Myometrial cell (primary cell): ENCODE measurements around a stretch of chr10.

DNA sequence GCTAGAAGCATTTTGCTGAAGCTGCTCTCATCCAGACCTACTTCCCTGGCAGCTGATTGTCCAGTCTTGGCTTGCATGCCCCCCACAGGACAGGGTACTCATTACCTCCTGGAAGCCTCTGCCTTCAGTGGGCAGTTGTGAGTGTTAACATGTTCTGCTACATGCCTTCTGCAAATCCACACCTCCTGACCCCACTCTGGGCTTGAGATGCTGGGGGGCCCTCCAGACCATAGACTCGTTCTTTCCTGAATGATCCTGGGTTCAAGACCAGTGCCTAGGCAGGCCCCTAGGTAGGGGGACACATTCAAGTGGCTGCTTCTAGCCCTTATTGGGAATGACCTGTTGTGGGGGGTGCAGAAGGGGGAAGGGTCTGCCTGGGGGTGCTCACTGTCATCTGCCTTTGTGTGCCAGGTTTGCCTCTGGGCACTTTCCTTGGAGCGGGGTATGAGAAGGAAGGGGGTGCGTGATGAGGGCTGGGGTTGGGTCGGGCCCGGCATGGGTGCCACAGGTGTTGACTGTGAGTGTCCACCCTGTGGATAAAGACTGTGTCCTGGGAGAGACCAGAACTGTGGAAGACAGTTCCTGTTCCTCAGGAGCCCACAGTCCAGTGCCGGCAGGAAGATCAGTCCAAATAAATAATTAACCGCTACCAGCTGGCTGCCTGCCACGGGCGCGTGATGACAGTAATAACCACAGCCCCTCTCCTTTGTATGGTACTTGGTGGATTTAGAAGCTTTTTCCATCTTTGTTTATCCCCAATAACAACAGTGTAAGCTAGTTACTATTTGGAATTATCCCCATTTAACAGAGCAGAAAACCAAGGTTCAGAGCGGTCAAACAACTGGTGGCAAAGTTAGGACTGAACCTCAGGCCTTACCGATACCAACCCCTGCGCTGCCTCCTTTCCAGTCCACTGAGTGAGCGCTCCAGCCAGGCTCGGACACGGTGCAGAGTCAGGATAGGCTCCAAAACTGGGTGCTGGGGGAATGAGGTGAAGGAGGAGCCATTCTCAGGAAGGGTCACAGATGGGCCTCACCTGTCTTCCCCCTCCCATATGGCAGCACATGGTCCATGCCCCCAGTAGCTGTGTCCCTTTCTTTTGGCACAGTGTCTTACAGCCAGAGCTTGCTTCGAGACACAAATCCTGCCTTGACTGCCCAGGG lies 5.0 kb downstream of the ZMIZ1 start:
- RAMPAGE, long total RNA, result no peak

DNA sequence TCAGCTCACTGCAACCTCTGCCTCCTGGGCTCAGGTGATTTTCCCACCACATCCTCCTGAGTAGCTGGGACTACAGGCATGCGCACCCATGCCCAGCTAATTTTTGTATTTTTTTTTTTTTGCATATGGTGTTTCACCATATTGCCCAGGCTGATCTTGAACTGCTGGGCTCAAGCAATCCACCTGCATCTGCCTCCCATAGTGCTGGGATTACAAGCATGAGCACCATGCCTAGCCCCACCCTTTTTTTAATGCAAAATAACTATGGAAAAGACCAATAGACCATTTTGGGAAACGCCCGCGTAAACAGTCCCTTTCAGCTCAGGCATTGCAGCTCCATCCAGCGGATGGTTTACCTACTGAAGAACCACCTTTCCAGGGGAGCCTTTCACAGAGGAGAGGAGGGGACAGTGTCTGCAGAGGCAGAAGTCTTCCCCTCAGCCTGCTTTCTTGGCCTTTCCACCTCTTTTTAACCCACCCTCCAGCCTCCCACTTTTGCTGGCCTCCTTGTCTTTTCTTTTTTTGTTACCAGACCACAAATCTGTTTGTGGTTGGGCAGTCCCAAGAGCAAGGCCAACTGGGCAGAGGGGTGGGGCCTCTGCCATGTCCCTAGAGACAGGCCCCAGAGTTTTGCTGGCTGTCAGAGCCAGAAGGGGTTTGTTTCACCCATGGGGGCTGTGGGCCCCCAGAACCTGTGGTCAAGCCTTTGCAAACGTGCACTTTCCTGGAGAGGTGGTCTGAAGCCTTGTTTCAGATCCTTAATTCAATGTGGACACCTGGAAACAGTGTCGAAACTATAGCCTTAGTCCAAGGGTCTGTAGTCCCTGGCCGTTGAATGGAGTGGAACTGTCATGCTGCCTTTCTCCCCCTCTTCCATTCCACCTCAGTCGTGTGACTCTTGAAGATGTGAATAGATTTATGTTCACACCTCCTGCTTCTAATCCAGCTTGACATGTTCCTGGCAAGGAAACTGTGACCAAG lies 10.1 kb downstream of the ZMIZ1 start:
- RAMPAGE, long total RNA, result no peak

DNA sequence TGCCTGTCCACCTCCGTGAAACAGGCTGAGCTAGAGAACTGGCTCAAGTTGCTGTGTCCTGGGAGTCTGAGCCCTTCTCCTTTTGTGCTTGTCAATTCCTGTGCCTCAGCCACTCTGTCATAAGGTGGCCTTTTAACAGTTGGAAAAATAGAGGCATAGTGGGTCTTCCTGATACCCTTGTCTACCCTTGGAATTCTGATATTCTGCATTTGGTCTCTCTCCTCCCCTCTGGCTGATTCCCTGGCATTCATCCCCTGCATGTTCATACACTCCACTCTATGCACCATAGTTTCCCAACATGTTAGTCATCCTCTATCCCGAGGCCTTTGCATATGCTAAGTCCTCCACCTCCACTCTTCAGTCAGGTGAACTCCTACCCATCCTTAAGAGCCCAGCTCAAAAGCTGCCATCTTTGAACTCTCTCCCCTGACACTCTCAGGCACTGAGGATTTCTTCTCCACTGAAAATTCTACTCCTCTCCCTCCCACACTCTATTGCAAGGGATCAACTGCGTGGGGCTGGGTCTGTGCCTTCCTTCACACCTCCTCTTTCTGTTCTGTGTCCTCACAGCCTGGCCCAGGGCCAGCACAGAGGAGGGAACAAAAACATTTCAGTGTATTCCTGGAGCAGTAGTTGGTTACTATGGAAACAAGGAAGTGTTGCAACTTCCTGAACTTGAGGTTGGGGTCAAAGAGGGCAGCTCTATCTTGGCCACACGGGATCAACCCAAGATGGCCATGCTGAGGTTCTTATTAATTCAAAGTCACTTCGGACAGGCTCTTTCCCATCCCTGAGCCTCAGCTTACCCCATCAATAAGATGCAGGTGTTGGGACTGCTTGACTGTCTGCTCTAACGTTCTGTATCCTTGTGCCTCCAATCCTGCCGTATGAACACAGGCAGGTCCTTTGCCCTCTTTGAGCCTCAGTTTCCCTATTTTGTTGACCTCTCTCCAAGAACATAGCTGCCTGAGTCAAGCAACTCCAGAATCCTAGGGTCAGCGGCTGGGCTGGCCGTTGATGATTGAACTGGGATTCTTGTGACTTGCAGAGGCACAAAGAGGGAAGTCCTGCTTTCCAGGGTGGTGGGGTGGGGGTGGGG lies 15.4 kb downstream of the ZMIZ1 start:
- RAMPAGE, long total RNA, result no peak

DNA sequence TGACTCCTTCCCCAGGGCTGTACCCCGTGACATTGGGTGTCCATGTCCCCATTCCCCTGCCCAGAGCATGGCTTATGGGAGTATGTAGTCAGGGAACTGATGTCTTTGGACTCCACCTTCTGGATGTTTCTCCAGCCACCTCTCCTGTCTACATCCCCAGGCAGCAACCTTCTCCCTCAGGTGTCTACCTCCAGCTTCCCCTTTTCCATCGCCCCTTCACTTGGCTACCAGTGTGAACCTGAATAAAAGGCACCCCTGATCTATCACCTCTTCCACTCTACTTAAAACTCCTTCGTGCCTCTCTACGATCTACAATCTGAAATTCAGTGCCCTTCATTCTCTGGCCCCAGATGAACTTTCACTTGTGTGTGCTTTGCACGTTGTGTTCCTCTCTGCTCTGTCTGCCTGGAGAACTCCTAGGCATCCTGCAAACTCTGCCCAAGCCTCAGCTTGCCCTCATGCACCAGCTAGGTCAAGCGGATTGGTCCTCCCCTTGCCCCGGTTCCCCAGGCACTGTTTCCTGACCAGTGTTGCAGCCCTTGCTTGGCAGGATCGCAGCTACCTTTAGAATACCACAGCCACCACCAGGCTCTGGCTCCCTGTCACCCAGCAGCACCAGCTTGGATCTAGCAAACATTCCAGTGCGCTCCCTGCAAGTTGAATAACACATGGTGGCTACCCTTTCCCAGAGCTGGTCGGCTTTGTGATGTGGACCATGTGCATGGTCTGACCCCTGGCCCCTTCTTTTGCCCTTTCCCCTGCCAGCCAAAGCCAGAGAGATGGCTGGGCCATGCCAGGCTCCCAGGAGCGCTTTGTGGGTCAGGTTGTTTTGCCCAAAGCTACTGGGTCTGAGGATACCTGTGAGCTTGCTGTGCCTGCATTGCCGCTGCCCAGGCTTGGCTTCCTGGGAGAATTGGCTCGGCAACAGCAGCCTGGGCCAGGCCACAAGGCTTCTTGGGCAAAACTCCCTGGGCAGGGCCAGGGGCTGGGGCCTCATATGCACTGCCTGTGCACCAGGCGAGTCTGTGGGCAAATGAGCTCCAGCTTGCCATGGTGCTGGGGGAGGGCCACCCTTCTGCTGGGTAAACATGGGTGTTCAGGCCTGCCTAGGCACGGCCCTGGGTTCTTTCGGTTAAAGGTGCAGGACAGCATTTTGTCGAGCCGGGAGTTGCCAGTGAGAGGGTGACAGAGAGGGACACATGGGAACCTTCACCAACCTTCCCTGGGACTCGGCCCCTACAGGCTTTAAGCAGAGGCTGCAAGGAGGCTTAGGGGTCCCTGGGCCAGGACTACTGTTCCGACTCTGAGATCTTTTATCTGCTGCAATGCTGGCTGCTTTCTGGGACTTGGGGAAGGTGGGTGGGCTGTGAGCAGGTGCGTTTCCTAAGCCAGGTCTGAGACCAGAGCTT lies 19.1 kb downstream of the ZMIZ1 start:
- RAMPAGE, long total RNA, result no peak

DNA sequence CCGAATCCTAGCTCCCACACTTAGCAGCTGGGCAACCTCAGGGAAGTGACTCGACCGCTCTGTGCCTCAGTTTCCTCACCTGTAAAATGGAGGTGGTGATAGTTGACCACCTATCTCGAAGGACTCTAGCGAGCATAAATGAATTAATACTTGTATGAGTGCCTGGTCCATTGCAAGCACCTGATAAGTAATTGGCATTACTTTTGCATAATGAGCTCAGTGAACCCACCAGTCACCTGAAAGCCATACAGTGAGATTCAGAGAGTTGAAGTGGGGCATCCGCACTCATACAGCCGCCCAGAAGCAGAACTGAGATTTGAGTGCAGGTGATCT lies 29.6 kb downstream of the ZMIZ1 start:
- RAMPAGE, long total RNA, result no peak

DNA sequence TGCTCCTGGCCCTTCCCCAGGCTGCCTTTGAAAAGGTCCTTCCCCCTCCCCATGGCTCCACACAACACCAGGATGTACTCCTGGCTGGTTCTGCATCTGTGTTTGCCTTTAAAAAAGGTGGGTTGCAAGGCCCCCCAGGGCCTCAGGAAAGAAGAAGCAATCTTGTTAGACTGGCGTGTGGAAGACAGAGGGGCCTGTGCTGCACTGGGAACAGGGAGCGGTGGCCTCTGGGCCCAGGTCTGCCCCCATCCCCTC lies 30.5 kb downstream of the ZMIZ1 start:
- RAMPAGE, long total RNA, result no peak

GRCh38 chr10:79111482-79112220 lies 42.9 kb downstream of the ZMIZ1 start:
- RAMPAGE, long total RNA, result no peak

- RAMPAGE, long total RNA, result no peak
Observed at GRCh38 chr10:79141519-79142745, 73.2 kb downstream of the ZMIZ1 start.

DNA sequence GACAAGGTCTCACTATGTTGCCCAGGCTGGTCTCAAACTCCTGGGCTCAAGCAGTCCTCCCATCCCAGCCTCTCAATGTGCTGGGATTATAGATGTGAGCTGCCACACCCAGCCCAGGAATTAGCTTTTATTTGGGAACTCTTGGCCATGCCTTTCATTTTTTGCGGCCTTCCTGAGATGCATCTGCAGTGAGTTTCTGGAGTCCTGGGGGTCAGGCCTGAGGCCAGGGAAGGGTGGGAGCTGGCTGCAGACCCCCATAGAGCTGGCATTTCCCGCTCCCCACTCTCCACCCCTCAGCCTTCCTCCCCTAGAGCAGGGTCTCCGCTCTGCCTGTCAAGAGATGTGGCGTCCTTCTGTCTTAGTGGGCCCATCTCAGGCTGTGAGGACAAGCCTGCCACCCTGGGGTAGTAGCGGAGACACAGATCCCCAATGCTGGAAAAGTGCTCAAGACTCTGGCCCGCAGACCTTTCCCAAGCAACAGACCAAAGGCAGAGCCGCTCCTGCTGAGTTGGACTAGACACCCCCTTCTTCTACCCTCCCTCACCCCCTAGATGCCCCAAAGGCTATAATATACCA lies 77.2 kb downstream of the ZMIZ1 start:
- RAMPAGE, long total RNA, result no peak

- RAMPAGE, long total RNA, result no peak
Observed at GRCh38 chr10:79149274-79149539, 80.4 kb downstream of the ZMIZ1 start.

DNA sequence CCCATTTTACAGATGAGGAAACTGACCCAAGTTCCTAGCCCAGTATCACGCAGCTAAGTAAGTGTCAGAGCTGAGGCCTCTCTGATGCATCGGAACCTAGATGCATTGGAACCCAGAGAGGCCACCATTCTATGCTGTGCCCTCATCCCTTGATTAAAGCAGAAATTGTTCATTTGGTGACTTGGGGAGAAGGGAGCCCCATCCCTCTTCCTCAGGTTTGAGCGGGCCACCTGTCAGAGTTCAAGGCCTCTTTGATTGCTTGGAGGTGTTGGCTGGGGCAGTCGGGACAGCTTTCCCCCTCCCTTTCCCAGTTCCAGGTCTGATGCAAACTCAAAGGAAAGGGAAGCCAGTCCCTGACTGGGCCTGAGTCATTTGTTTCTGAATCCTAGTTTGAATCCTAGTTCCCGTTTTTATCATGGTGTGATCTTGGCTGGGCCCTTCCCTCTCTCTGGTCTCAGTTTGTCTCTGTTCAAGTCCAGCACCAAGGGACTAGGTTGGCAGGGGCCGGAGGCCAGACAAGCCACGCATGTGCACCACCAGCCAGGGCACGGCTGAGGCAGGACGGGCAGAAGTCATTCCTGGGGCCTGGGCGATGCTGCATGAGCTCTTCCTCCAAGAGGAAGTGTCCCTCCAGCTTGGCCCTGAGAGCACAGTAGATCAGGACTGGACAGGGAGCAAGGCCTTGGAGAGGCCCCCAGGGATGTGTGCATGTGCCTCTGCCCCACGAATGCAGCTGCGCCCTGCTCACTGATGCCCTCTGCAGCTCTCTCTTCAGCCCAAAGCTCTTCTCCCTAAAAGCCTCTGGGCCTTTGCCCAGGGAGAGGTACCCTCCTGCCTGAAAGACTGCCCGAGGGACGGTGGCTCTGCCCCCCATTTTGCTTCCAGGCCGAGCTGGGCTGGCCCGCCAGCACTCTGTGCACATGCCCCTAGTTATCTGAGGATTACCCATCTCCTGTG lies 86.5 kb downstream of the ZMIZ1 start:
- RAMPAGE, long total RNA, result no peak

GRCh38 chr10:79182428-79183376 lies 113.9 kb downstream of the ZMIZ1 start:
- RAMPAGE, long total RNA, result no peak

DNA sequence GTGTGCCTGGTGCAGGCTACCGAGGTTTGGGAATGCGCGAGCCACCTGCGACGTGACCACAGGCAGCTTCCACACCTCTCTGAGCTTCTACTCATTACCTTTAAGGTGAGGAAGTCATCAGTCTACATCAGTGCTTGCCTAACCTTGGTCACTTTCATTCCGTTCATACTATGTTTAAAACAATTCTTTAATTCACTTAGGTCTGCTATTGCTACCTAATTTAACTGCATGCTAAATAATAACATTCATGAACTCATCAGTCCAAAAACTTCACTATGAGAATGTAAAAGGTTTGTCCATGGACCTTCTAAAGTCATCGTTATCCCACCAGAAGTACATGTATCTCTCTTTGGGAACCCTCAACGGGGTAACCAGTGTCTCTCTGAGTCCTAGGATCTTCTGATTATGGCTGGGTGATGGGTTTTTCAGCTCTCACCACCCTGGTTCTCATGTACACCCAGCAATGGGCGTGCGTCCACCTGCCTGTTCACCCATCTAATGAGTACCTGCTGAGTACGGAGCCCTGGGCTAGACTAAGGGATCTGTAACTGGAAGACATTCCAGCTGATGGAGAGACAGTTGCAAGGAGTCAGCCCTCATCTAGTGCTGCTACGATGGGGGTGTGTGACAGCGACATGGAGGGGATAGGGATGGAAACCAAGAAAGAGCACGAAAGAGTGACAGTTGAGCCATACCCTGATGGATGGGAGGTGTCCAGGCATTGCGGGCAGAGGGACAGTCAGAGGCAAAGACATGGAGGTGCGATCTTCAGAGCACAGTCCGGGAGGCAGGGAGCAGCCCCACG lies 124.5 kb downstream of the ZMIZ1 start:
- RAMPAGE, long total RNA, result no peak

GRCh38 chr10:79226058-79227023 lies 120.9 kb upstream of the PPIF start:
- RAMPAGE, long total RNA, result no peak

DNA sequence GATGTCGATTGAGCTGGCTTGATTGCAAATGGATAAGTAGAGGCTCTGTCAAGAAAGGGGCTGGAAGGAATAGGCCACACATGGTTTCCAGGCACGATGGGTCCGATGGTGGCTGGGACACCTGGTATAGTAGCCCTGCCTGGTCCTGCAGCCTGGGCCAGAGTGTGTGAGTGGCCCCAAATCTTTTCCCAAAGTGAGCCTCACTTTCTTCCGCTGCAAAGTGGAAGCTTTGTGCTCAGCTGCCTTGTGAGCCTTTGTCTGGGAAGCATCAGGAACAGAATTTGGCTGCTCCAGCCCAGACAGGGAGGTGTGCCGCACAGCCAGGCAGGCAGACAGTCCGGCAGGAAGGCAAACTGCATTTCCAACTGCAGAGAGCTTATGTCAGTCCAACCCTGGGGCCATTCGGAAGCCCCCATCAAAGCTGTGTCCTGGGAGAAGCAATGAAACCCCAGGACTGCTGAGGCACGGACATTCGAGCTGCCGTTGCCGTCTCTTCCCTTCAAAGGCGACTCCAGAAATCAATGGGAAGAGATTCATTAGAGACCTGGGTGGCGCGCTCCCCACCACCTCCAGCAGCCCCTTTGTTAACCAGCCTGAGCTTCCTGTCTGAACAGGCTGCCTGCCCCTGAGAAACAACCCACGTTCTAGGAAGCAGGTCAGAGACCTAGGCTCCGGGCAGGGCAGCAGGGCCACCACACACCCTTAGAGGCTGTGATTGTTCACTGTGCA lies 111.1 kb upstream of the PPIF start:
- RAMPAGE, long total RNA, result no peak

GRCh38 chr10:79248444-79248816 lies 98.8 kb upstream of the PPIF start:
- RAMPAGE, long total RNA, result no peak

DNA sequence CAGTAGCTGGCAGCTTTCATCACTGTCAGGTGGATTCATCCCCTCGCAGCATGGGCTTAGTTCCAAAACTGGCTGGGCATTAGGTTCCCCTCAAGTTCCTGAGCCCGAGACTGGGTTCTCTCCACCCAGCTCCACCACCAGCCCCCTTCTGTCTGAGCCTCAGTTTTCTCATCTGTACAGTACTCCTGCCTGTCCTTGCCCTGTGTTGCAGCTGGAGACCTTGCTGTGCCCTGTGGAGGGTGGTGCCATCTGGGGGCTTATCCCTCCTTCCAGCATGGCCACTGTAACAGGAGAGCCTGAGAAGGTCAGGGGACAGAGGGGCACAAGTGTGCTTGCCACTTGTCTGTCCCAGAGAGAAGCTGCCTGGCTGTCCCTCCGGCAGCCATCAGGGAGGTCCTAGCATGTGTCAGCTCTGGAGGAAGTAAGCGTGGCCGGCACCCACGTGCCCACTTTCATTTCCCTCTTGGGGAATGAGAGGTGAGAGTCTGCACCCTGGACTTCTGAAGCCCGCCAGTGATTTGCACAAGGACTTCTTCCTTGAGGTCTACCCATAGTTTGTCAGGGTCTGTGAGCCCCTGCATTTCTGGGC lies 97.1 kb upstream of the PPIF start:
- RAMPAGE, long total RNA, result no peak

- RAMPAGE, long total RNA, result no peak
Observed at GRCh38 chr10:79287874-79288967, 59.0 kb upstream of the PPIF start.

DNA sequence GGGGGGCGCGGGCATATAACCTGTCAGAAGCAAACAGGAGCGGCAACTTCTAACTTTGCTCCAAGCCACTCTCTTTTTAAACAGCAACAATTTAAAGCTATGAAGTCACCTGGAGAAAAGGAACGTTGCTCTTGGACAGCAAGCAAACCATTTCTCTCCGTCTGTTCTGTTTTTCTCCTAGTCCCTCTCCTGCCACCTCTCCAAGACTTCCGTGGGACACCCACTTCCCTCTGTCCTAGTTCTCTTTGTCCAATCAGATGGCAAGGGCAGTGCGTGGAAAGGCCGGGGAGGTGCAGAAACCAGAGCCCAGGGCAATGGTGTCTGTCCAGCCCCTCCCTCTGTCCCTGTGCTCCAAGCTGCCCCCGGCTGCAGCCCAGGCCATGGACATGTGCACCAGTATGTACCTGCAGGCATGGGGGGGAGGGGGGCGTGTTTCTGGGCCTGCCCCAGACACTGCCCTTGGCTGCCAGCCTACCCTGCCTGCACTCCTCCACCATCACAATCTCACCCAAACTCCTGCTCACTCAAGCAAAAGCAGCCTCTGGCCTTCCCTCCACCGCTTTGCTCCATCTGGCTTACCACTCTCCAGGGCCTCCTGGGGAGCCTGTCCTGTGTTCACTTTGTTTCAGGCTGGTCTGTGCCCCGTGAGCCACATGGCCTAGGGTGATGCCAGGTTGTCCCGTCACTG lies 33.5 kb upstream of the PPIF start:
- RAMPAGE, long total RNA, result no peak

DNA sequence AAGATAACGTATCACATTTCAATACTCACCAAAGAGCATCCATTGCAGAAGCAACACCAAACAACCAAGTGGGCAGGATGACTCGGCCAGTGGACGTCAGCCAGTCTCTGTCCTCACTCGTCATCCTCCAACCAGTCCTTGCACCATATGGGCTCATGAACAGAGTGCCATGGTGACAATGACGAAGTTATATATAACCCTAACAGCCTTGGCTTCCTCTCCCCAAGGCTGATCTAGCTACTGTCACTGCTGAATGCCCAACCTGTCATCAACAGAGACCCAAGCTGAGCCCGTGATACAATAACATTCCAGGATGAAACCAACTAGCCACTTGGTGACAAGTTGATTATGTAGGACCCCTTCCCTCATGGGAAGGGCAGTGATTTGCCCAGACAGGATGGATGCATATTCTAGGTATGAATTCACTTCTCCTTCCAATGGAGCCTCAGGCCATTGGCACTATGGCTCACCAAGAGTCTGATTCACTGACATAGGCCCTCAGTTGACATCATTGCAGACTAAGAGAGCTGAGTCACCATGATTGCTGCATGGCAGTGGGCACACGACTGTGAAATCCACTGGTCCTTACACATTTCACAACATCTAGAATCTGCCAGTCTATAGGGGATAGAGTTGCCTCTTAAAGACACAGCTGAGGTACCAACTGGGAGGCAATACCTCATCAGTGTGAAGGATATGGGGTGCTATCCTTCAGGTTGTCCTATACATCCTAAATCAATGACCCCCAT lies 26.3 kb upstream of the PPIF start:
- RAMPAGE, long total RNA, result no peak